AG10803 (cell line): ENCODE measurements around the gene SLC25A17.

GRCh38 chr22:40265018-40265841 lies 81.1 kb upstream of the ADSL start:
- RRBS: no CpG with 5 or more reads among the region's 4 CpGs

DNA sequence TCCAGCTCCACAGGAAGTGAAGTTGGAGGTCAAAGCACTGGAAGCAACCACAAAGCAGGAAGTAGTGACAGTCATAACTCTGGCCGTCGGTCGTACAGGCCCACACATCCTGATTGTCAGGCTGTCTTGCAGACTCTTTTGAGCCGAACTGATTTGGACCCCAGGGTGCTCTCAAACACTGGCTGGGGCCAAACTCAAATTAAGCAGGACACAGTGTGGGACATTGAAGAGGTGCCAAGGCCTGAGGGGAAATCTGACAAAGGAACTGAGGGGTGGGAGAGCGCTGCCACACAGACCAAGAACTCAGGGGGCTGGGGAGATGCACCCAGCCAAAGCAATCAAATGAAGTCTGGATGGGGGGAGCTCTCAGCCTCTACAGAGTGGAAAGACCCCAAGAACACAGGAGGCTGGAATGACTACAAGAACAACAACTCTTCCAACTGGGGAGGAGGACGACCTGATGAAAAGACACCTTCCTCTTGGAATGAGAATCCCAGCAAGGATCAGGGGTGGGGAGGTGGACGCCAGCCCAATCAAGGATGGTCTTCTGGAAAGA lies 80.3 kb upstream of the ADSL start:
- RRBS: no CpG with 5 or more reads among the region's 7 CpGs

DNA sequence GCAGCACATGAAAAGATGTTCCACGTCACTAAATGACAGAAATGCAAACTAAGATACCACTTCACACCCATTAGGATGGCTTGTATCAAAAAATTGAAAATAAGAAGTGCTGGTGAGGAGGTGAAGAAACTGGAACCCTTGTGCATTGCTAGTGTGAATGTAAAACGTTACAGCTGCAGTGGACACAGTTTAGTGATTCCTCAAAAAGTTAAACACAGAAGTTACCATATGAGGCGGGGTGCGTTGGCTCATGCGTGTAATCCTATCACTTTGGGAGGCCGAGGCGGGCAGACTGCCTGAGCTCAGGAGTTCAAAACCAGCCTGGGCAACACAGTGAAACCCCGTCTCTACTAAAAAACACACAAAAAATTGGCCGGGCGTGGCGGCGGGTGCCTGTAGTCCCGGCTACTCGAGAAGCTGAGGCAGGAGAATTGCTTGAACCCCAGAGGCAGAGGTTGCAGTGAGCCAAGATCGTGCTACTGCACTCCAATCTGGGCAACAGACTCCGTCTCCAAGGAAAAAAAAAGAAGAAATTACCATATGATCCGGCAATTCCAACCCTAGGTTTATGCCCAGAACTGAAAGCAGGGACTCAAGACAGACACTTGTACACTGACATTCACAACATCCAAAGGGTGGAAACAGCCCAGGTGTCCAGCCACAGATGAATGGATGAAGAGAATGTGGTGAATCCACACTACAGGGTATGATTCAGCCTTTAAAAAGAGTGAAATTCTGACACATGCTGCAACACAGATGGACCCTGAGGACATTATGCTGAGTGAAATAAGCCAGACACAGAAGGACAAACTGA lies 43.6 kb downstream of the SGSM3 start:
- RRBS: no CpG with 5 or more reads among the region's 17 CpGs

DNA sequence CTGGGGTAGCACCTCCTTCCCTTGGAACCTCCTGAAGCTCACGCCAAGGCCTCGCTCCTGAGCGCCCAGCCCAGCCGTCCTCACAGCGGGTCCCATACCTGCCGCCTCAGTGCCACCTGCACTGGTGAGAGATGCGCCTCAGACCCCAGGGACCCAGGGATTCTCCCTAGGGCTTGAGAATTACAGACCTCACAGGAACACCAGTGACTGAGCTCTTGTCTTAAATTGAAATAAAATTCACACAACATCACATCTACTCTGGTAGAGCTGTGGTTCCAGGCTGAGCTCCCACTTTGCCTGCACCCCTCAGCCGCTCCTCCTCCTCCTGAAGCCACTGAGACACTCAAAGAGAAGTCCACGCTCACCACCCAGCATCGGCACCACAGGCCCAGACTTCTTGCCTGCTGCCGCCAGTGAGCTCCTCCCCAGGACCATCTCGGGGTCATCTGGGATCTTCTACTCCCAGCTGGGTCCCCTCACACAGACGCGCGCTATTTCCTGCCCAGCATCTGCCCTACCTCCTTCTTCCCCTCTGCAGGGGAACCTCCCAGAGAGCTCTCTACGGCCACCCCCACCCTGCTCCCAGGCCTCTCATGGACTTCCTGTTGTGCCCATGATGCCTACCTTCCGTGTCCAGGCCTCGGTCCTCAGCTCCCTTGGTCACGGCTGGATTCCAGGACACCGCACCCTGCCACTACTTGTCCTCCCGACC lies 45.0 kb downstream of the SGSM3 start:
- RRBS: no CpG with 5 or more reads among the region's 21 CpGs

DNA sequence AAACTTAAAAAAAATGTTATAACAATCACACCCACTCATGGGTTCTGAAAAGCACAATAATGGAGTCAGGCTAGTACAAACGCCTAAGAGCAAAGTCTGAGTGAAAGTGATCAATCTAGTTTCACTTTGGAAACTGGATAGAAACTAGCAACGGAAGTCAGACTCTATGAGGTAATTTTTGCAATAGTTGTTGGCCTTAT lies 117.0 kb downstream of the MRTFA start:
- RRBS: no CpG with 5 or more reads among the region's 2 CpGs

DNA sequence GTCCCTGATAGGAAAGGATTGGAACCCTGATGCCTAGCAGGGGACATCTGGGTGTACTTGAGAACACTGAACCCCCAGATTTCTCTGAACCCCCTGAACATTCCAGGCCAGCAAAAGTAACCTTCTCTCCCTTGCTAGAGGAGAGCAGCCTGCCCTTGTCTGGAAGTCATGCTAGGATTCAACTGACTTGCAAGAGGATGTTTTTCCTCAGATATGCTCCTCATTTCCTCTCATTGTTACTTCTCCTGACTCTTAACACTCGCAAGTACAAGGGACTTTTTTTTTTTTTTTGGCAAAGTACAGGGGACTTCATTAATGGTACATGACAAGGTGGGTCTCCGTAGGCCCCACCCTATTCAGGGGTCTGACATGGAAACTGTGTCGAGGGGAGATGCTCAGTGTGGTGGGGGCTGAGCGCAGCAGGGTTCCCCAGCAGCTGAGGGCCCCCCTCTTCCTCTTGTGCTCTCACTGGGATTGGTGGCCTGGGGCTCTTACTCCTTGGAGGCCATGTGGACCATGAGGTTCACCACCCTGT lies 6.2 kb upstream of the MCHR1 start:
- RRBS: no CpG with 5 or more reads among the region's 4 CpGs

- RRBS: no CpG with 5 or more reads among the region's 13 CpGs
These were observed 60.7 kb downstream of the MCHR1 start for GRCh38 chr22:40739850-40740452.

DNA sequence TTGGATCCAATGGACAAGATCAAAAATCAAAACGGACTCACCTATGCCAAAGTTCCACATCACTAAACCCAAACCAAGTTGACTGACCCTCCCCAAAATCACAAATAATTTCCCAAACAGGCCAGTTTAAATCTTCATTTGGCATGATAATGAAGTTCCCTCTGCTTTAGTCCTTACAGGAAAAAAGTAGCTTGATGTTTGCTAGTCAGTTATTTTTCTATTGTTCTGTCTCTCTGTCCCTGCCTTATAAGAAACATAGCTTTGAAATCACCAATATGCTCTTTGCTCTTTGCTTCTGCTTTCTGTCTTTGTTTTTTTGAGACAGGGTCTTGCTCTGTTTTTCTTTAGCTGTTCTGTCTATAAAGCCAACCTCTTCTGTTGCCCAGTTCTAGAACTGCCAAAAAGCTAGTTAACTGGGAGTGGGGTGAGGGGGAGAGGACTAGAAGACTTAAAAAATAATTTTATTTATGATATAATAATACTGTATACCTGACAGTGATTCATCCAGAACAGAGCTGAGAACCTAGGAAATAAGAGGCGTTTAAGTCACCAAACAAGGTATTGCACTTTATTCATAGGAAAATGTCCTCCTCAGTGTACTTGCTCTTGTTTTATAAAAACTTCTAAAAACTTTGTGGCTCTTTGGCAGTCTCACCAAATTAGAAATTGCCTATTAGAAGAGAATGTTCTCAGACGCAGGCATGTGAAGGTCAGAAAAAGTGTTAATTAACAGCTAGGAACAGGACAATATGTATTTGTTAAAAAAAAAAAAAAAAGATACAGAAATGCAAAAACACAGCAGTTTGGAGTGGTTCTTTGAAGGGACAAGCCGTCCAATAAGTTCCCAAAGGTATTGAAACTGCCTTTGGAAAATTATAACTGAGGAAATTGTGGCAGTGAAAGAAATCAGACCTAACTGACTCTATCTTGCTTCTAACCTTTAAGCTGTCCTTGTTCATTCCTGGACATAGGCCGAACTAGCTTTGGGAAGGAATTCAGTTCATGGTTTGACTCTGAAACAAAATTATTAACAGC lies 68.1 kb downstream of the SLC25A17 start:
- RRBS: no CpG with 5 or more reads among the region's 5 CpGs

- RRBS: 1% methylated on average over 7 of the region's 45 CpGs
These were observed at the start of gene SLC25A17 for GRCh38 chr22:40819148-40820041. TSS of gene SLC25A17 (minus strand) at chr22:40819346.

- RRBS: no CpG with 5 or more reads among the region's 2 CpGs
These were observed 16.5 kb upstream of the SLC25A17 start for GRCh38 chr22:40835717-40836044.

DNA sequence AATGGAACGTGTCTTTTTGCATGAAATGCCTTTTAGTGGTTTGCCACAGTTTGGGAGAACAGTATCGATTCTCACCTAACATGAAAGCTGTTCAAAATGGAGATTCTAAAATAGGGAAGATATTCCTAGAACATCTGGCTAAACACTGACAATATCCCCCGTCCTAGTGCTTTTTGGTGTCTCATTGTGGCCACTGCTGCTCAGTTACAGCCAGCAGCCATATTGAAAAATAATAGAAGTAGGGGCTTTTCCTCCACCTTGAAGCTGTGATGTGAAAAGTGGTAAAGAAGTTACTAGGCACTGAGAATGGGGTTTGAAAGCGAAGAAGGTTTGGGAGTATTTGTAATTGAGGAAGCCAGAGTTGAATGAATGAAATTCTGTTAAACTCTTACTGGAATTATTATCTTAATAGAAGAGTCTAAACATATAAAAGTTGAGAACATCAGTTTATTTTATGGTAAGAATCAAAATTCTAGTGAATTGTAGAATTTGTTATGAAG lies 1.1 kb downstream of the RBX1 start:
- RRBS: no CpG with 5 or more reads among the region's 4 CpGs

DNA sequence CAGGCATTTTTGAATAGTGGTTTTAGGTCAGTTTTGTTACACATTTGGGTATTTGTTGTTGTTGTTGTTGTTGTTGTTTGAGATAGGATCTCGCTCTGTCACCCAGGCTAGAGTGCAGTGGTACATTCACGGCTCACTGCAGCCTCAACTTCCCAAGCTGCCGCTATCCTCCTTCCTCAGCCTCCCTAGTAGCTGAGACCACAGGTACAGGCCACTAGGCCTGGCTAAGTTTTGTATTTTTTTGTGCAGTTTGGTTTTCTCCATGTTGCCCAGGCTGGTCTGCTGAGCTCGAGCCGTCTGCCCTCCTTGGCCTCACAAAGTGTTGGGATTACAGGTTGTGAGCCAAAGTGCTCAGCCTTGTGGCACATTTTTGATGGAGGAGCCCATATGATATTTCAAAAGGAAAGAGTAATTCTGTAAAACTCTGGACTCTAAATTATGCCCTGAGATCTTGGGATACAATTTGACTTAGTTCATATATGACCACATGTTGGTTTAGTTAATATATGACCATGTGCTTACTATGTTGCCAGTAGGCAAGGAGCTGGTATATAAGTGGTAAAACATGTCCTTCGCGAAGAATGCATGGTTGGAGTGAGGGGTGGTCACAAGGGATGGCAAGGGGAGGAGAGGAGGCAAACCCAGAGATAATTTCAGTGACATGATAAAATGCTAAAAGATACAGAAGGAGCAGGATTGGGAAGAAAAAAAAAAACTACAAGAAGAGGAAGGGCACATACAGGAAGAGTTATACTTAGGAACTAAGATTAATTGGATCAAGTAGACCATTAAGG lies 21.9 kb downstream of the EP300 start:
- RRBS: no CpG with 5 or more reads among the region's 7 CpGs

DNA sequence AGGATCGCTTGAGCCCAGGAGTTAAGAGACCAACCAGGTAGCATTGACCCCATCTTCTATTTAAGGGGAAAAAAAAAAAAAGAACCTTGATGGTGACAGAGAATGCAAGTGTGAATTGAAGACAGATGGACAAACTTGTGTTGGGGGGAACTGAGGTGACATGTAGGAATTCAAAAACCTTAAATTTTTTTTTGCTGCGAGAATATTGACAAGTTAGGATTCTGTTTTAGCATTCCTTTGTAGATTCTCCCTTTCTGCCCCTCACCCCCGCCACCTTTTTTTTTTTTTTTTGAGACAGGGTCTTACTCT lies 26.3 kb downstream of the EP300 start:
- RRBS: no CpG with 5 or more reads among the region's 3 CpGs

DNA sequence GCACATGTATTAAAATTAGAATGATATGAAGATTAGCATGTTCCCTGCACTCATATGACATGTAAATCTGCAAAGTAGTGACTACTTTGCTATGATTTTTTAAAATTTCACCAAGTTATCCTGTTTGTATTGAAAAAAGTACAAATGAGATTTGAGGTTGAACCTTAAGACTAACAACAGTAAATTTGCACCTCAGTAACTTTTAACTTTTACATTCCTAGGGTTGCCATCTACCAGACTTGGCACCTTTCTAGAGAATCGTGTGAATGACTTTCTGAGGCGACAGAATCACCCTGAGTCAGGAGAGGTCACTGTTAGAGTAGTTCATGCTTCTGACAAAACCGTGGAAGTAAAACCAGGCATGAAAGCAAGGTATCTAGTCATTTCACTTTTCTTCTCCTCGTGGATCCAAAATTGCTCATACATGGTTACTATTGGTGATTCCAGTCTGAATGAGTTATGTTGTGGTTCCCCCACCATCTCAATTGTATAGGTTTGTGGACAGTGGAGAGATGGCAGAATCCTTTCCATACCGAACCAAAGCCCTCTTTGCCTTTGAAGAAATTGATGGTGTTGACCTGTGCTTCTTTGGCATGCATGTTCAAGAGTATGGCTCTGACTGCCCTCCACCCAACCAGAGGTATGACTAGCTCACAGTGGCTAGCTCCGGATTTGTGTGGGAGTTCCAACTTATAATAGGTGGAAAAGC lies 36.7 kb upstream of the L3MBTL2 start:
- RRBS: no CpG with 5 or more reads among the region's 6 CpGs

- RRBS: no CpG with 5 or more reads among the region's 22 CpGs
These were observed 28.1 kb upstream of the L3MBTL2 start for GRCh38 chr22:41176770-41177629.

DNA sequence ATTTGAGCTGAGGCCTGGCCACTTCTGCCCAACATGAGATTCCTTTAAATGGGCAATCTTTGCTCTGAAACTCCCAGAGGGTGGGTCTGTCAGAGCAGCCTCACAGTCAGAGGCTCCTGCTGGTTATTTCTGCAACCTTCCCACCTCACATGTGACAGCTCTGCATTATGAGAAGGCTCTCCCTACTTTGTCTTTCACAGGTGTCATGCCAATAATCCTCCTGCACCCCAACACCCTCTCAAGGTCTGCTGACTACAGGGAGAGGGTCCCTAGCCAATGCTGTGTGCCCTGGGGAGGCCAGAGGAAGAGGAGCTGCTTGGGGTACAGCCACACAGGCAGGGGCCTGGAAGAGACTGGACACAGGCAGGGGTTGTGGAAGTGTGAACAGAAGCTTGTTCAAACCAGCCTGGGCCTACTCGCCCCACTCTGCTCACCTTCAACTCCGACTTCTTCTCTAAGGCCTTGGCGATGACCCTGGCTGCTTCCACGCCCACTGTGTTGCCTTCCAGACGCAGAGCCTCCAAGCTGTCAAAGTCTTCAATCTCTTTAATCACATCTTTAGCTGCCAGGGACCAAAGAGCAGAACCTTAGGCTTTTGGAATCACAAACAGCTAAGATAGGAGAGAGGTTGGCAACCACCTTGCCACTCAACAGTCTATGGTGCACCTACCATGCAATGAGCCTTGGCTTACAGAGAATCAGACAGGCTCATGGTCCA lies 11.7 kb downstream of the RANGAP1 start:
- RRBS: no CpG with 5 or more reads among the region's 5 CpGs

GRCh38 chr22:41295330-41295564 lies 6.1 kb upstream of the ZC3H7B start:
- RRBS: no CpG with 5 or more reads among the region's 1 CpG

DNA sequence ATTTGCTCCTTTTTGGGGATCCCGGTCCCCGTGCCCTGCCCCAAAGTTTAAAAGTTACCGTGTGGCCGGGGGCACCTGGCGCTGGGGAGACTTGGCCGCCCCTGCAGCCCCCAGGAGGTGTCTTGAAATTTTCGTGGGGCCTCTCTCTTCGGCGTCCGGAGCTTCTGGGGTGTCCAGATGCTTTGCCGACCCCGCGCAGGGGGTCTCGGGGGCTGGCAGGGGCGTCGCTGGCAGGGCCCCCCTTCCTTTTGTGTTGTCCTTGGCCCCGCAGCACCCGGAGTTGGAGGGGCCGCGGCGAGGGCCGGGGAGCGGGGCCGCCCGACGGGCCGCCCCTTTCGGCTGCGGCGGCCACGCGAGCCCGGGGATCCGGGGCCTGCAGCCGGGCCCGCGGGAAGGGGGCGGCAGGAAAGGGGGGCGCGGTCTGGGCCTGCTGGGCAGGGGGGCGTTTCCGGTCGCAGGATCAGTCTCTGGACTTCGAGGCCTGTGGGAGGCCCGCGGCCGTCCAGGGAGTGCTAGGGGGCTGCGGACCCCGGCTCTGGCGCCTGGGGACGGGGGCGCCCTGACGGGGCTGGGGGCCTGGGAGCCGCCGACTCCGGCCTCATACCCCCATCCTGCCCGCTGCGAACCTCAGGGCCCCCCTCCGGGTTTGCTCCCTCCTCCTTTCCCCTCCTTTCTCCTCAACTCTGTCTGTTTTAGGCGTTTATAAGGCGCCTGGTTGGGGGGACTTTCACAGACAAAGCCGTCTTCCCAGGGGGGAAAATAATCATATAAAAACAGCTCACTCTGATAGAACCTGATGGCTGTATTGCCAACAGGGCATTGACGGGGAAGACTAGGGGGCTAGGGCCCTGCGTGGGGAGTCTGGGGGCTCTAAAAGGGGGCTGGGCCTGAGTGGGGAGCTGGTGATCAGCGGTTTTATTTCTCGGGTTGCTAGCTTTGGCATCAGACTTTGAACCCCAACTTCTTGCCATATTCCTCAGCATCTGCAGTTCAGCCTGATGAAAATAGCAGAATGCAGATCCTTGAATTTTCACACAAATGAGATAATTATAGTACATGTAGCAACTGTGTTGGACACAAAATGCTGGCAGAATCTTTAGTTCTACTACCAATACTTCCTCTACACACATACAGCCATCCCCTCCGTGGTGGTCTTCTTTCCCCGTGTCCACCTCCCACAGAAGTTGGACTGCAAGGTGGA lies 1.1 kb downstream of the ZC3H7B start:
- RRBS: 2% methylated on average over 45 of the region's 68 CpGs

GRCh38 chr22:41375017-41375437 lies 6.7 kb upstream of the TEF start:
- RRBS: no CpG with 5 or more reads among the region's 5 CpGs

DNA sequence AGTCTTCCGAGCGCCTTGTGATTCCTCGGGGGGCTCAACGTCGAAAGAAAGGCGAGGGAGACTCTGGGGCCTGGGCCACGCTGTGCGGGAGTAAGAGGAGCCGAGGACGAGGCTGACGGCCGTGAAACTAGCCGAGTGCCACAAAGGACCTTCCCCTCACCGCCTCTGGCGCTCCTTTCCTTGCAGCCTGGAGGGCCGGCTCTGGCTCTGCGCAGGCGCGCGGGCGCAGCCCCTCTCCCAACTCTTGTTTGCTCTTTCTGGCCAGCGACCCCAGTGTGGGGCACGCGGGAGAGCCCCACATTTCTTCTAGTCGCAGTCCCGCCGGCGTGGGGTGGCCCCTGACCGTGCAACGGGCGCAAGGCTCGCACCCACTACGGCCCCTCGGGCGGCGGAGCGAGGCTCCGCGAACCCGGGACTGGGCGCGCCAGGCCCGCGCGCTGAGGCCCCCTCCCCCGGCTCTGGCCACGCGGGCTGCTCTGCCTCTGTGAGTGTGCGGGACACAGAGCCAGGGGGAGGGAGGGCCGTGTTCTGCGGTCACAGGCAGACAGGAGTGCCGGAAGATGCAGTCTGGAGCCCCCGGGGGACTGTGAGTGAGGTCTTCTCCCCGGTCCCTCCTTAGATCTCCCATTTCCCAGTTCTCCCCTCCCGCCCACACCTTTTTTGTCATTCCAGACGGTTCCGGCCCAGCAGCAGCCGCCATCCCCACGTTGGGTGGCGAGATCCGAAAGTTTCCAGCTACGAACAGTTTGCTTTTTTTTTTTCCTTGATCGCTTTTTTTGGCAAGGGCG lies 1.0 kb upstream of the TOB2 start:
- RRBS: 2% methylated on average over 27 of the region's 64 CpGs